ENCODE data around the gene HEBP1.

DNA sequence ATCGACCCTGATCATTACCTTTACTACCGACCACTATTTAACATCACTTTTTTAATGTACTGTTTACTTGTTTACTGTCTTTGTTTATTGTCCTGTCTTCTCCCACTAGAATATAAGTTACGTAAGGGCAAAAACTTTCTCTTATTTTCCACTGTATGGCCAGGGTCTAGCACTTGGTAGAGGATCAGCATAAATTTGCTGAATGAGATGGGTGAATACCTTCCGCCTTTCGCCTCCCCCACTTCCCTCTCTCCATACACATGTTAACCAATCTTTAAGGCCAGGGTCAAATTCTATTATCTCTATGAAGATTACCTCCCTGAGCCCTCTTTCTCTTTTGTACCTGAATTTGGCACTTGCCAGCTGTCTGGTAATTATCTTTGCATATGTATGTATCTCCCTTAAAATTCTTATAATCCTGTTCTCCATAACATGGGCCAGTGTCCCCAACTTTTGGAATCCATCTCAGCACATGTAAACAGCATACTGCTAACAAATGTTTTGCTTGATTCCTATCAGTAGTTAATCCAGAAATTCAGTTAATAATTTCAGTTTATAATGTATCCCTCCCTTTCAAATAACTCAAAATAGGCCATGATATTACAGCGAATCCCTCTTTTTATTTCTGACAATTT, 4.9 kb downstream of the DUSP16 start:
- PRO-cap: no peak
- RAMPAGE, long total RNA, 2 experiments: no peak in any of the 2 experiments

DNA sequence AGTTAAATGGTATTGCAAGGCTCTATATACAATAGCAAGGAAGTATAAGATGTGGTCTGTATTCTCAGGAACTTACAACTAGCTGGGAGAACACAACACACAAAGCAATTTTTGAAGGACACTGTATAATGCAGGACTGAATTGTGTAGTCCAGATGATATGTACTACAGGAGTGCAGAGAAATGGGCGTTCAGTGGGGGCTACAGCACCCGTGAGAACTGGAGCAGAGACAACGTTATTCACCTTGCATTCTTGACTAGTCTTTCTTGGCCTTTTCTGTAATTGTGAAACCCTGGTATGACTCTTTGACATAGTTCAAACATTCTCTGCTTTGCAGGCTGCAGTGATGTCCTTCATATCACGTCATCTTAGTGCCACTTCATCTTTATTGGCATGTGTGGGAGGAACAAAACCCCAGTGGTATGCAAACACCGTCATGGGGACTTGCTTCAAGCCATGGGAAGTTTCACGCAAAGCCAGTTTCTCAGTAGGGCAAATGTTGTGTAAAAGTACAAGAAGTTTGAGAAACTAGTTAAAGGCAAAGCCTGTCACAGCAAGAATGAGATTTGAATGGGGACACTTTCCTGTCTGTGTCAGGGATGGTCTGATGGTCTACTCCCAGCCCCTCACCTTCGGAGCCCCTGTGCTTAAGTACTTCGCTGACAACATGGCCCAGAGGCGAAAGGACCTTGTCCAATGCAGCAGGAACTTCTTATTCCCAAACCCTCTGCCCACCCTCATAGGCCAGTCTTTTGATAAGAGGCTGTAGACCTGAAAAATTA, 20.2 kb upstream of the DUSP16 start:
- PRO-cap: no peak
- RAMPAGE, long total RNA, 2 experiments: no peak in any of the 2 experiments

DNA sequence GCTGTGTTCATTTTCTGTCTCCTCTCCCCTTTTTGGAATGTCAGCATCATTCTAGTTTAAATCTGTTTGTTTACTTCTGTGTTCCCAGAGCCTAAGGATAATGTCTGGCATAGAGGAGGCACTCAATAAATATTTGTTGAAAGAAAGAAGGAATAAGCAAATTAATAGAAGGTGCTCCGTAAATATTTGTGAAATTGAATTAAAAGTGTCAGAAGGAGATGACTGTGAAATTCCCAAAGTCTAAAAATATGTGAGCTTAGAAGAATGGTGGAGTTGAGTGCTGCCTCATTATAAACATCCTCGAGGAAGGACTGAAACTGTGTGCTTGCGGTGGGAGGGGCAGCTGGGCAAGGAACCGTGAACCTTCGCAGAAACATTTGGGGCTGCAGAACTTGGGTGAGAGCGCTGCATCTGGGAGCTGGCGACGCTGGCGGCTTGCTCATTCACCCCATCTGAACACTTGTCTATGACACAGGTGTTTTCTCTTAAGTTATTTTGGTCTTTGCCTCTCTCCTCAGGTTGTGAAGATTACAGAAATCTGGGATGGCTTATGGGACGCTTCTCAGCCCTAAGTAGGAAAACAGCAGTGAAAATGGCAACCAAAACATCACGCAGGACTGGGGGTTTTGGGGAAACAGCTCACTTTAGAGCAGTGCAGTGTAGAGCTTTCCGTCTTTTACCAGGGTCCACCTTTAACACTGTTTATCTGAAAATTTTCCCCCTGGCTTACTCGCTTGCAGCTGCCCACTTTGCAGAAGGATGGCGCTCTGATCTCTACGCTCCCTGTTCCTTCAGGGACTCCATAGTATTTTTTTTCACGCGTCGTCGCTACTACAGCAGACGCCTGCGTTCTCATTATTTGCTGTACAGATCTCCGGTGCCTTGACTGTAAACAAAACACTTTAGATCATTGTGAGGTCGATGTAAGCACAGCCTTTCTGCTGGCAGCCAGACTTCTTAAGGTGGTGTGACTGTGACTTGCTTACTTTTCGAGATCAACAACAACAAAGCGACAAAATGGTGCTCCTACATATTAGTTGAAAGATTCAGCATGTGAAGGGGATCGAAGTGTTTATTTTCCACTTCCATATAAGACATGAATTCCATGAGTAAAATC, 2.8 kb upstream of the CDKN1B start:
- PRO-cap: unidirectional peak, plus-strand start at position 388 of the sequence
- RAMPAGE, long total RNA, 2 experiments: no peak in any of the 2 experiments

DNA sequence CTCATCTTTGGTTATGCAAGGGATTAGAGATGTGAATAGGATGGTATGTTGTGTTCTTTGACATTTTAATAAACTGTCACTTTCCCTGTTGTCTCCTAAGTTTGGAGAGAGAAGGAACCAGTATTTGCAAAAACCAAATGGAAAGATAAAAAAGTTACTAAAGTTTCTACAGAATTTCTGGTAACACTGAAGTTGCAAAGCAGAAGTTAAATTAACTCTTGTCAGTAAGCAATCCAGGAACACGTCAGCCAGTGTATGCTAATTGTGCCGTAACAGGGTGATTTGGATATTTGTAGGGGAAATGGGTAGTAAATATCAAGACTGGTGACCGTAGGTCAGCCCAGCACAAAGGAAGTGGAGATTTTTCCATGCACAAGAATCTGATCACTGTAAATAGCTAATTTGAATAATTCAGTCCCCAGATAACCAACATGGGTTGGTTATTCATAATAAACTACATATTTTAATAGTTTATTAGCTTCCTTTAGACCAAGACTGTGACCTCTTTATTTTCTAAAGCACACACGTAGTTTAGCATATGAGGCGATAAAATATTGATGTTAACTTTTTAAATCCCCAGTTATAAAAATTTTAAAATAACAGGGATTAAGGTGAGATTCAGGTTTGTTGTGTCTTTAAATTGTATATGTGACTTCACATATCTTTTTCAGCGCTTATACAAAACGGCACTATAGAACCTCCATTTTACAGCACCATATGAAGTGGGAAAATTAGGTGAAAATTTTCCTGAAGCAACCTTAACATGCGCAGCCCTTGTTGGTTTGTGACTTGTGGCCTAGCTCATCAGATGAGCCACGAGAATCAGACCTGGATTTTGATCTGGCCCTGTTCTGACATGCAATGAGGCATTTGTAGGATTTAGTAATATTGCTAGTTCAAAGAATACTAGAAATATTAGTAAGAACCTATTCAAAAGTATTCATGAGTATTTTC, 2.5 kb downstream of the CDKN1B start:
- PRO-cap: bidirectional peak, plus-strand start at position 318 of the sequence, minus-strand start at position 250 of the sequence; unidirectional peak, minus-strand start at position 356 of the sequence; unidirectional peak, minus-strand start at position 793 of the sequence
- RAMPAGE, long total RNA, 2 experiments: no peak in any of the 2 experiments

- PRO-cap: no peak
- RAMPAGE, long total RNA, 2 experiments: no peak in any of the 2 experiments
Measured at GRCh38 chr12:12734576-12735204, 17.5 kb downstream of the CDKN1B start.

DNA sequence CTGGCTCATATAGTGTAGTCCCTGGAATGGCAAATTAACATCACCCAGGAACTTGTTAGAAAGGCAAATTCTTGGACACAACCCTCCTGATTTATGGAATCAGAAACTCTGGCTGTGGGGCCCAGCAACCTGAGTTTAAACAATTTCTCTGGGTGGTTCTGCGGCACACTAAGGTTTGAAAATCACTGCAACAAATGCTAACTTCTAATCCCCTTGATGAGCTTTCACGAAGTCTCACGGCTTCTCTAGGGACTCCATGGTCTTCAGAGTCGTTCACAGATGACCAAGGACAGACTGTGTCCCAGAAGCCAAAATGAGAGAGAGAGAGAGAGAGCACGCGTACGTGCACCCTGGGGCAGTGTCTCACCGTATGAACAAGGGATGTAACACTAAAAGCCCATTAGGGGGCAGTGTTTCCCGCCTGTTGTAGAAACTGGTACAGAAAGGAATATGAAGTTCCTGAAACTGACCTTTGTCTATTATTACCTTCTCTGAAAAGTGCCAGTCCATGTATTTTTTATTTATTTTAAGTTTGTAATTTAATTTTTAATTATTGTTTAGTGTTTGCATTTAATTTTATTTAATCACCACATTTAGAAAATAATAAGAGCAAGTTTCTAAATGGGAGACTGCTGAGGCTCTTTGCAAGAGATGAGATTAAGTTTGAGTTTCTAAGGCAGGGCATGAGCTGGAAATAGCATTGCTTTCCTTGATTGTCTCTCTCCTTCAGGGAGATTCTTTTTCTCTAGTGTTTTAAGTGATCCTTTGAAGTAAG, 3.3 kb downstream of the APOLD1 start:
- PRO-cap: unidirectional peak, minus-strand start at position 315 of the sequence
- RAMPAGE, long total RNA, 2 experiments: no peak in any of the 2 experiments

DNA sequence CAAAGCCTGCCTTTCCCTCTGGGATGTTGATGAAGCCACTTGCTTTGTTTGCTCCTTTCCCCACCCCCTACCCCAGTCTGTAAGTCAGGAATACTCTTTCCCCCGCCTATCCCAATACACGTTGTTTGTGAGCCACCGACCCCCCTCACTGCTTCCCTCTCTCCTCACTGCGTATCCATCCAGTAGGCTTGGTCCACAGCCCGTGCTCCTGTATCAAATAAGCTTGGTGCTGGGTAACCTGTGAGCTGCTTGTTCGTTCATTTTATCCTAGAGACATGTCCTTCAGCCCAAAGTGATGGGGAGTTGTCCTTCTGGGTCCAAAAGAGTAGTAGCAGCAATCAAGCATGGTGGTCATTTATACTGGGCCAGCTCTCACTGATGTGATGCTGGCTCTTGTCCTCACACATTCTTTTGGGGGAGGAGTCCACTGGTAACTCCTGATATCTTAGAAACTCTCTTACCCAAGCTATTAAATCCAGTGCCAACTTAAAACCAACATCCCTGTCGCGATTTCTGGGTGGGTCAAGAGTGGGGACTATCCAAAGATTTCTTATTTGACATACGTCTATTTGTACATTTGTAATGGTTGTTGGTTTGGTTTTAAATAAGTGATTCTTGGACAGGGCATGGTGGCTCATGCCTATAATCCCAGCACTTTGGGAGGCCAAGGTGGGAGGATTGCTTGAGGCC, 24.6 kb downstream of the DDX47 start:
- PRO-cap: no peak
- RAMPAGE, long total RNA, 2 experiments: no peak in any of the 2 experiments

DNA sequence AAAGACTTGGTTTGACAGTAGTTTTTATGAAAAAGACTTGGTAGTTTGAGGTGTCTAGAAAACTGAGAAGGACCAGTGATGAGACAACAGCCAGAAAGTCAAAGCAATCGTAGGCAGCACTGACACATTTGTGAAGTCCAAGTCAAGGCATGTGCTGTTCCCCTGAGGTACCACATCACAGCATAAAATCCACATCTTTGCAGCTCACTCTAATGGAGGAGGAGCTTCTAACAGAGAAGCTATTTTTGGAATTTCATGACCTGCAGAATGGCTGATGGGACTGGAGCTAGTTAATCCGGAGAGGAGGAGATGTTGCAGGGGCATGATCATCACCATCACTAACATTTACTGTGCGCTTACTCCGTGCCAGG, 28.7 kb downstream of the GPRC5A start:
- PRO-cap: no peak
- RAMPAGE, long total RNA, 2 experiments: no peak in any of the 2 experiments

GRCh38 chr12:12989111-12989499, 11.0 kb downstream of the HEBP1 start:
- PRO-cap: no peak
- RAMPAGE, long total RNA, 2 experiments: no peak in any of the 2 experiments

DNA sequence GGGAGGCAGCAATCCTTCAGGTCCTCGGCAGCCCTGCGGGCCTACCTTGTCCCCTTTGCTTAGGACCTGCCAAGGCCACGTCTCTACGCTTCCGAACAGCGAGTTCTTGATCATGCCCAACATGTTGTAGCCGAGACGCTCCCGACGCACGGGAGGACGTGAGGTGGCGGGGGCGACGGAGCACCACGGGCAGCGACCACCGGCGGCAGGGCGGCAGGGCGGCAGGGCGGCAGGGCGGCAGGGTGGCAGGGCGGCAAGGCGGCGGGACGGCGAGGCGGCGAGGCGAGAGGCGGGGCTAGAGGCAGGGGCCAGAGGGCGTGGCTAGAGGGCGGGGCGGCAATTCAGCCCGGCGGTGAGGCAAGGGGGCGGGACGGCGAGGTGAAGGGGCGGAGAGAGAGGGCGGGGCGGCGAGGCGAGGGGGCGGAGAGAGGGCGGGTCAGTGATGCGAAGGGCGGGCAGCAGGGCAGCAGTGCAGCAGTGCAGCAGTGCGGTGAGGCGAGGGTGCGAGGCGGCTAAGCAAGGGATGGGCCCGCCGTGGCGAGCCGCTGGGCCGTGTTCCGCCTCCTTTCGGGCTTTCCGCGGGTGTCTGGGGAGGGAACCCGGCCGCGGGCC, at the start of gene HEBP1:
HEBP1 (minus strand) TSS at position 274 of the 612 bp plus-strand sequence.
- PRO-cap: bidirectional peak, plus-strand start at position 485 of the sequence, minus-strand start at position 271 of the sequence
- RAMPAGE, long total RNA, 2 experiments: no peak in any of the 2 experiments

GRCh38 chr12:13116888-13117280, 13.4 kb upstream of the GSG1 start:
- PRO-cap: no peak
- RAMPAGE, long total RNA, 2 experiments: no peak in any of the 2 experiments

DNA sequence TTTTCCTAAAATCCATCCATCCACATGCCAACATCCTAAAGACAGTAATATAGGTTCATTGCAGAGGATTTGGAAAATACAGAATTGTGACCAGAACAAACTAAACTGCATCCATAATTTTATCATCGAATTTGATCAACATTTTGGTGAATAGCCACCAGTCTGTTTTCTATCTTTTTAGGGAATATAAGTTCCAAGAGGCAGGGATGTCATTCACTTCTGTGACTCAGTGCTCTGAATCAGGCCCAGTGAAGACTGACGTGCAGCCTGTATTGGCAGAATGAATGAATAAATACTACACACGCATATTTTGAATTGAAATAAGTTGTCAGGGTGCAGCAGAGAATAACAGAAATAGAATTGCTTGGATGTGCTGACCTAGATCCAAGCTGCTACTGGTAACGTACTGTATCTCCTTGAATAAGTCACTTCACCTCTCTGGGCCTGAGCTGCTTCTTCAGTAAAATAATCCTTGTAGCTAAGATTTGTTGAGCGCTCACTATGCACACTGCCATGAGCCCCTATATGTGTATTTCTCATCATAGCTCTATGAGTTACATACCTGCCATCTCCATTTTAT, 1.2 kb upstream of the EMP1 start:
- PRO-cap: no peak
- RAMPAGE, long total RNA, 2 experiments: no peak in any of the 2 experiments

DNA sequence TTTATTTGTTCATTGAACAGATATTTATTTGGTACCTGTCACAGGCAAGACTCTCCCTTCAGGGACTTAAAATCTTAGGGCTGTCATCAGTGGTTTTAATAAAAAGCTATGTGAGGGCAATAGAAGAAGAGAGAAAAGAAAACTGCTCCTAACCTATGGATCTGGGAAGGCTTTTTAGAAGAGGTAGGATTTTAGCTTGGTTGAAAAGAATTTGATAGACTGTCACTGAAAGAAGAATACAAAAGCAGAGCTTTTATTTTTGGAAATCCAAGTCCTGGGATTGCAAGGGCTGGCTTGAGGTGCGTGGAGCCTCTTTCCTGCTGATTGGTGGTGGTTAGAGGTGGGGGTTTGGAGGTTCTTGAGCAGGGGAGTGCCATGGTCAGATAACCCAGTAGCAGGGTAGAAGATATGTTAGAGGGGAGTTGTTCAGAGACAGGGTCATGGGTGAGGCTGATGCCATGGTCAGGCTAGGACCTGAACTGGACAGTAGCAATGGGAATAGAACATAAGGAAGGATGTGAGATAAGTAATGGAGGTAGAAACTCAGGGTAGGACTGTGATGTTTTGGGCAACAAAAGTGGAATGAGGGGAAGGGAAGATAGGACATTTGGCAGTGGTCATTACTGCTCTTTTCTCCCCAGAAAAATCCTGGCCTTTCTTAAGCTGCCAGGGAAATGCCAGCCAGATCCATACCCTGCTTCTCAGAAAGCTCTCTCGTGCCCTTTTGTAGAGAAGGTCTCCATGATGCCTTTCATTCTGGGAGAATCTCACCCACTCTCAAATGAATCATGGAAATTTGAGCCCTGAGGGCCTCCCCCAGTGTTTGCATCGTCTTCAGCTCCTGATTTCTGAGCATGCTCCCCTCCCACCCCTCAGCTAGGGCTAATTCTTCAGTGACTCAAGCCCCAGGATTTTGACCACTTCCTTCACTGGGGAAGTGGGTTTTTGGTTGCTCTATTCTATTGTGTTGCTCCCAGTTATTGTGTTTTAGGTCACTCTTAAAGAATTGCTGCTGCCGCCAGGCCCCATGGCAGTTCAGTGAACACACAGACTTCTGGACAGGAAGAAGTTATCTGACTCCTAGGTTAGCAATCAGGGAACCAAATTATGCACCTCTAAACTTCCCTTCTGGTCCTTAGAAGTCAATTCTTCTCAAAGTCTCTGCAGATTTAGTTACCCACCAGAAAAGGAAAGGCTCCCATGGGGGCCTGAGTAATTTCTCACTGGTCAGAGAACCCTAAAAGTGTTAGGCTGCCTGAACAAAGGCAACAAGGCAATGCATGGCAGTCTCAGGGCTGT, 9.5 kb downstream of the EMP1 start:
- PRO-cap: no peak
- RAMPAGE, long total RNA, 2 experiments: no peak in any of the 2 experiments

- PRO-cap: no peak
- RAMPAGE, long total RNA, 2 experiments: no peak in any of the 2 experiments
Measured at GRCh38 chr12:13211519-13212206, 15.1 kb downstream of the EMP1 start.

- PRO-cap: no peak
- RAMPAGE, long total RNA, 2 experiments: no peak in any of the 2 experiments
Measured at GRCh38 chr12:13214216-13214489, 17.6 kb downstream of the EMP1 start.

DNA sequence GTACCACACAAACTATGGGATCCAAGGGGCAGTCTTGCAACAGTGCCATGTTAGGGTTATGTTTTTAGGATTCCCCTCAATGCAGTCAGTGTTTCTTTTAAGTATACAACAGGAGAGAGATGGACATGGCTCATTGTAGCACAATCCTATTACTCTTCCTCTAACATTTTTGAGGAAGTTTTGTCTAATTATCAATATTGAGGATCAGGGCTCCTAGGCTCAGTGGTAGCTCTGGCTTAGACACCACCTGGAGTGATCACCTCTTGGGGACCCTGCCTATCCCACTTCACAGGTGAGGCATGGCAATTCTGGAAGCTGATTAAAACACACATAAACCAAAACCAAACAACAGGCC, 18.9 kb downstream of the EMP1 start:
- PRO-cap: no peak
- RAMPAGE, long total RNA, 2 experiments: no peak in any of the 2 experiments

DNA sequence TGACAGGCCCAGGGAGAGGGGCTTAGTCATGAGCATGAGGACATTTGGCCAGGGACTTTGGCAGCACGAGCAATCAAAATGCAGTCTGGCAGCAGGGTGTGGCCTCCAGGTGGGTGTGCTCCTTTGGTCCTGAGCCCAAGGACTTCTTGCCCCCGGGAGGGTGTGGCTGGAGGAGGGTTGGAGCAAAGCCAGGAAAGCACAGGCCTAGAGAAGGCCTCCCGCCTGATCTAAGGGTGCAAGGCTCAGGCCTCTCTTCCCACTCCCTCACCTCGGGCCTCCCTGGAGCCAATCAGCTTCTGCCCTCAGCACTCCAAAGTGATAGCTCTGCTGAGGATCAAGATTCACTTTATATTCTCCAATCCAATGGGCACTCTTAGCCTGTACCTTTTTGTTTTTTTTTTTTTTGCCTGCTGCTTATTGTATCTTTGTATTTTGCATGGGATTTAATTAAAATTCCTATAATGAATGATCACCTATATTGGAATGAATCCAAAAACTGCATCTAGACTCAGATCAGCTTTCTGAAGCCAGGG, 25.8 kb downstream of the EMP1 start:
- PRO-cap: no peak
- RAMPAGE, long total RNA, 2 experiments: no peak in any of the 2 experiments

- PRO-cap: no peak
- RAMPAGE, long total RNA, 2 experiments: no peak in any of the 2 experiments
Measured at GRCh38 chr12:13339645-13340033, 143.1 kb downstream of the EMP1 start.

DNA sequence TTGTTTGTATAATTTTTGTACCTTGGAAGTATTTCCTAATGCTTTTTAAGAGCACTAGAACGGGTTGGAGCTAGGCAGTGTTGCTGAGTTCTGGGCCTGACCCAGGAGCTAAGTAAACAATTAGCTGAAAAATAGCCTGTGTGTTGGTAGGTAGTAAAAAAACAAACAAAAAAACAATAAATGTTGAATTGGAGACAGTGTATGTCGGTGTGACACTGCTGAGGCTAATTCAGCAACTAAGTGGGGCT, 244.4 kb downstream of the EMP1 start:
- PRO-cap: no peak
- RAMPAGE, long total RNA, 2 experiments: no peak in any of the 2 experiments

DNA sequence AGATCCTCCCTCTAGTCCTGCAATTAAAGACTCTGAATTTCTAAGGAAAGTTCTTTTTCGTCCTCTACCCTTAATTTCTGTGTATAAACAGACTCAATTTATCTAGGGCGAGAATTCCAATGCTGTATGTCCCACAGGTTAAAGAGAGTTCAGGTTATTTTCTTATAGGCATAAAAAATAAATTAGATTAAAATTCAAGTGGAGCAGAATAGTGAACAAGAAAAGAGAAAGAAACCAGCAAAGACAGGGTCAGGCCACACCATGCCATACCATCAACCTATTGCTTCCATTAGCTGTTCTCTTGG, 24.6 kb downstream of the GRIN2B start:
- PRO-cap: no peak
- RAMPAGE, long total RNA, 2 experiments: no peak in any of the 2 experiments

Measured in lower leg skin (tissue), 2 donors.